ENCODE results near the genes COL6A6 and CDV3.

- RRBS: 25% methylated on average over 16 of the region's 54 CpGs
Measured at GRCh38 chr3:130516822-130517592, at the start of gene COL6A6. Gene COL6A6, plus strand, starts transcription at chr3:130517177.

GRCh38 chr3:130708099-130708954, 38.3 kb downstream of the PIK3R4 start:
- RRBS: no CpG with 5 or more reads among the region's 3 CpGs

DNA sequence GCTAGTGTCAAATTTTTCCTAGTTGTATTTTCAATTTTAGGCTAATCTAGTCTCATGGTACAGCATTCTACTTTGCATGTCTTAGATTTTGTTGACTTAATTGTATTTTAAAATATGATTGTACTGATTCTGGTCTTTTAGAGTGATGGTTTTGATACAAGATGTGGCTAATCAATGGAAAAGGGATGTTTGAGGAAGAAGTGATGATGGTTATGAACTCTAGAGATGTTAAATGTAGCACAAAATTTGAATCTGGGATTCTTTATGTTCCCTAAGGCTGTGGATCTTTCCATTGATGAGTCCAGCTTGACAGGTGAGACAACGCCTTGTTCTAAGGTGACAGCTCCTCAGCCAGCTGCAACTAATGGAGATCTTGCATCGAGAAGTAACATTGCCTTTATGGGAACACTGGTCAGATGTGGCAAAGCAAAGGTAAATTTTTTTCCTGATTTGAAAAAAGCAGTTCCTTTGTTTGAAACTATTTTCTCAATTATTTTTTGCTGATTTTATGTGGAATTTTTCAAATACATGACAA, 59.7 kb downstream of the ATP2C1 start:
- RRBS: no CpG with 5 or more reads among the region's 2 CpGs

- RRBS: no CpG with 5 or more reads among the region's 10 CpGs
Measured at GRCh38 chr3:132626415-132627411, 29.6 kb downstream of the ACKR4 start.

GRCh38 chr3:133099983-133100402, 61.8 kb downstream of the TMEM108 start:
- RRBS: no CpG with 5 or more reads among the region's 6 CpGs

GRCh38 chr3:133573423-133574108, at the start of gene CDV3:
Gene CDV3, plus strand, starts transcription at chr3:133573686.
- RRBS: 3% methylated on average over 37 of the region's 80 CpGs

- RRBS: no CpG with 5 or more reads among the region's 10 CpGs
Measured at GRCh38 chr3:133589494-133590185, 16.2 kb downstream of the CDV3 start.

DNA sequence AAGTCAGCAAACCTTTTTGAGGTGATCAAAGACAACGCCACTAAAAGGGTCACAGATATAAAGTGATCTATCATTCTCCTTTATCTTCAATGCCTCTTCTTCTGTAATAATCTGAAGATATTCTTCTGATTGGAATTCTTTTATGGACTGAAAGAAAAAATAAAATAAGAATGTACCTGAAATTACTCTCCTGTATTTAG, 2.8 kb downstream of the TOPBP1 start:
- RRBS: no CpG with 5 or more reads among the region's 1 CpG

GRCh38 chr3:133749591-133750307, 3.6 kb downstream of the TF start:
- RRBS: no CpG with 5 or more reads among the region's 5 CpGs

DNA sequence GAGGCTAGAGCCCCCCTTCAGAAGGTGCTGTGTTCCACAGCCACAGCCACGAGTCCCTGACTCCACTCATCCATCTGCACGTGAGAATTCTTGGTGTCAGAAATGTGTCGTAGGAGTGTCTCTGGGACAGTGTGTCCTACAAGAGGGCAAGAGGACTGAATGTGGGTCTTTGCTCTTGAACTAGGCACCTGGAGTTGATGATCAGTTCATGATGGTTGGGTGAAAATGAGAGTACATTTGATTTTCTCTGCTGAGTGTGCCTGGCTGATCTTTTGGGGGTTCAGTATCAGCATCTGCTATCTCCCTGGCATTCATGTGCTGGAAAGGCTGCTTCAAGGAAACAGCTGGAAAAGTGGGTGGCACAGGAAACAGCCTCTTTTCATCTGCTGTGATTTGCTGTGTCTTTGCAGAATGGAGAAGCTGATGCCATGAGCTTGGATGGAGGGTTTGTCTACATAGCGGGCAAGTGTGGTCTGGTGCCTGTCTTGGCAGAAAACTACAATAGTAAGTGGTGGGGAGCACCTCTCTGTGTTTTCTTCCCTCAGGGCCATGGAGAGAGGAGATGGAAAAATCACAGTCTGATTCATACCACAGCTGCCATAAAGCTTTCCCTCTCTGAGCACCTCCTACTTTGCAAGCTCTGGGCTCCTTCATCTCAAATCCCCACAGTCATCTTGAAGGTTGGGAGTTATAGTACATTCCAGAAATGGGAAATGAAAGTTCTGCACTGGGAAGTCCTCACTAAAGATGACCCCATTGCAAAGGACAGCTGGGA, 17.8 kb downstream of the TF start:
- RRBS: no CpG with 5 or more reads among the region's 4 CpGs

GRCh38 chr3:134314916-134315852, 59.1 kb downstream of the AMOTL2 start:
- RRBS: no CpG with 5 or more reads among the region's 16 CpGs

GRCh38 chr3:134350727-134351357, 23.4 kb downstream of the AMOTL2 start:
- RRBS: no CpG with 5 or more reads among the region's 5 CpGs

DNA sequence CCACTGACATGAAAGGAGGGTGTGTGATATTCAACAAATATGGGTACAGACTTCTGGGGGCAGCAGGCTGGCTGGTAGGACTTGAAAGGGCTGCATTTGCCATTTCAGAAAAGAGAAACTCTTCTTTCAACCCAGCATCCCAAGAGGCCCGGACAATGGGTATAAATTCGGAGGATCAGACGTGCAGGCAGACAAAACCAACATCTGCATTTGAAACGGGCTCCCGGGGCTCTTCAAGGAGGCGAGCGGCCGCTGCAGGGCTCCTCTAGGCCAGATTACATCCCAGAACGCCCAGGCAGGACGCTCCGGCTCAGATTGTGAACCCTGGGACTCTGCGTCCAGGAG, 31.9 kb upstream of the AMOTL2 start:
- RRBS: 28% methylated on average over 12 of the region's 12 CpGs

DNA sequence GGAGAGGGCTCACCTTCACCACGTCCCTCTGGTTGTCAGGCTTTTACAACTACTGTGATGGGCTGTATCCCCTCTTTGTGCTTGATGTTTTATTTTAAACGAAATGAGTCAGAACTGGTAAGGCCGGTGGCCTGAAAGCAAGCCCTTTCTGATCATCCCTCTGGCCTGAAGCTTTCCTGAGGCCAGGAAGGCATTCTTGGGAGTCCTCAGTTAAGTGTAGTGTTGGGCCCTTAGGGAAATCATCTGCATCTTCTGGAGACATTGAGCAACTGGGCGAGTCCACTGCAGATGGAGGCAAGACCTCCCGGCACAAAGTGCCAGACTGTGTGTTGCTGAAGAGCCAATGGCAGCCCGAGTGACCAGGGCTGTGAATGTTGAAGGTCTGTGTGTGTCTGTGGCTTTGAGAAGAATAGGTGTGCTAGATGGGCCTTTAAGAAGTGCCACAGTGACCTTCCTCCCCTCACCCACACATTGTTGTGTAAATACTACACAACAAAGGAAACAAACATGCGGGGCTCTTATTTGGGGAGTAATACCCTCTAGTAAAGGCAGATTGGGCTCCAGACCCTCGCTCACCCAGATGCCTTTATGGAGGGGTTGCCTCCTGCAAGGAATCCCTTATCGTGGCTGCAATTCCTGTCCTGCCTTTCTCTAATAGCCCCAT, 33.1 kb upstream of the AMOTL2 start:
- RRBS: no CpG with 5 or more reads among the region's 9 CpGs

- RRBS: no CpG with 5 or more reads among the region's 12 CpGs
Measured at GRCh38 chr3:134602069-134602604, 48.7 kb downstream of the KY start.

- RRBS: 17% methylated on average over 5 of the region's 19 CpGs
Measured at GRCh38 chr3:134650371-134650730, 471 bp downstream of the KY start.

- RRBS: no CpG with 5 or more reads among the region's 10 CpGs
Measured at GRCh38 chr3:134659655-134660016, 8.8 kb upstream of the KY start.

DNA sequence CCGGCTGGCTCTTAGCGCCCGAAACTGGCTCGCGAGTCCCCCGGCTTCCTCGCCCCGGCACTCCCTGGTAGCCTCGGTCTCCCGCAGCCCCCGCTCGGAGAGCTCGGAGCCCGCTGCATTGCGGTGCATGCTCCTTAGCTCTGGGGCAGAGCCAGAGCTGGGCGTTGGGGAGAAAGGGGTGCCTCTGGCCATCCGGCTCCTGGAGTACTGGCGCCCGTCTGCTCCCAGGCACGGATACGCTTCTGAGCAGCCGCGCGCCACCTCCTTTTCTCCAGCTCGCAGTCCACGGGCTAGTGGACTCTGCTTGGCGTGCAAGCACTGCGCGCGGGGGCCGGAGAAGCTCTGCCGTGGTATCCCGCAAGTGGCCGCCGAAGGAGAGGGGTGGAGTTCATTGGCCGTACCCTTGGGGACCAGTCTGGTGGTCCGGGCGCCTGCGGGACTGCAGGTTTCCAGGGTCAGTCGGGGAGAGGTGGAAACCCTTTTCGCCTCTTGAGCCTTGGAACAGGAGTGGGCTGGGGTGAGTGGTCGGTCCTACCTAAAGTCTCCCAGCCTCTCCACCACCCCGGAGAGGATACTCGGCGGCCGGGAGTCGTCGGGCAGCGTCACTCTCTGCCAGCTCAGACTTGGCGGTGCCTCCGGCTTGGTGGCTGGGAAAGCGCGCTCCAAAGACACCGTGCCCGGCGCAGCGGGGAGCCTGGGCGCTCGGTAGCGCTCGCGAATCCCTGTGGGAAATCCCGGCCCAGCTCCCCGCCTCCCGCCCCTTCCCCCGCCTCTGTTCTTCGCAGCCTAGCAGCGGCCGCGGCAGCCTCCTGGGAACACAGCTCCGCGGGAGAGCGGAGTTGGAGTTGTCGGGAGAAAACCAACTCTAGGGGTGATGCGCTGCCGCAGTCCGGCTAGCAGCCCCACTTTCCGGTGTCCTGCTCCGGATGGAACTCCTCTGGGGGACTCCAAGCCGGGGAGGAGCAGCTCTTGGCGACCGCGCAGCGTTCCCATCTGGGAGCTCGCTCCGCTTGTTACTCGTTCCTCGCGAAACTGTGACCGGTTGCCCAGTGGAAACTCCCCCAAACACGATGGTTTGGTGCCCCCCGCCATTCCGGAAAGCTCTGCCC, 1.2 kb downstream of the EPHB1 start:
- RRBS: 7% methylated on average over 40 of the region's 93 CpGs

DNA sequence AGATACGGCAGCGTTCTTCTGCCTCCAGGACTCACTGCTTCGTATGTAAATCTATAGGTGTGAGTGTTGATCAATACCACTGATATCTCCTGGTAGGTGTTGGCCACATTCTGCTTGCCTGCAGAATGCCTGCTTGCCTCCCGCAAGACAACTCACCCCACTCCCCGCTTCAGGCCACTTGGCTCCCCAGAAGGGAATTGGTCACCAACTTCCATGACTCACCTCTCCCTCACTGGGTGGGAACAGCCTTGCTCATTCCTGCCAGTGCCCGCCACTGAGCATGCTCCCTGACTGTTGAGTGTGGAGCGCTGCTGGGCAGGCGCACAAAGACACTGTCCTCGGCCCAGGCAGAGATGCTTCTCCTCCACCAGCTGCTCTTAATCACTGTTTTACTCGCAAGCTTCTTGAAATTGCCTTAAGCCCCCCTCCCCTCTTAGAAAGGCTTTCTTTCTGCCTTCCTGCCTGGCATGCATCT, 57.3 kb upstream of the PPP2R3A start:
- RRBS: no CpG with 5 or more reads among the region's 10 CpGs